Measurements from ENCODE around the genes SLC24A5, HDC and AP4E1.

DNA sequence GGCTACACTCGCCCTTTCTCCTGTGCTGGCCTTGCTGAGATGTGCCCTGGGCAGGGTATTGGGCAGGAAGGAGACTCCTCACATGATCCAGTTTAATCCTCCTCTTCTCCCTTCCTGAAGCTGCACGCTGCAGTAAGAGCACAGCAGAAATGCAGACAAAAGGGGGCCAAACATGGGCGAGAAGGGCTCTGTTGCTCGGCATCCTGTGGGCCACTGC, at the start of gene SLC24A5:
TSS of gene SLC24A5 (plus strand) at position 95 of the 217 bp plus-strand sequence.
- PRO-cap, result no peak
- RAMPAGE, long total RNA, 4 experiments, result no peak in any of the 4 experiments

DNA sequence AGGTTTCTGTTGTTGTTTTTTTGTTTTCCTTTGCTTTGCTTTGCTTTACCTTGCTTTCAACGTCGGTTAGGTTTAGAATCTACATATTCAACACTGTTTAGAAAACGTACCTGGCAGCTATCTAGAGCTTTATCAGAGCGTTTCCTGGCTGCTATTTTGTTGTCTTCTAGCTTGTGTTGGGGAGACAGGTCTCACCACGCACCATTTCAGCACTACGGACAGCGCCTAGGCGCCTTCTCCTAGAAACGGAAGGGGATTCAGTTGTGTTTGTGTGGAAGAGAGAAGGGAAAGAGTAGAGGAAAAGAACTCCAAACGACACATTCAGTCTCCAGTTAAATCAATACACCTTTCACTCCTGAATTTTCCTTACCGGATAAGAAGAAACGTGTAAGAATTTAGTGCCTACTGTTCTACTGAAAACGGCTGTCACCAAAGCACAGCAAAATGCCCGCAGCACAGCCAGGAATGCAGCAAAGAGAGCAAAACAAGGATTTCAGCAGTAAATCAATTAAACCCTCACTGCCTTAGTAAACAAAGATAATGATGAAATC, 567 bp upstream of the CTXN2 start:
- PRO-cap, result no peak
- RAMPAGE, long total RNA, 4 experiments, result no peak in any of the 4 experiments

GRCh38 chr15:48331625-48332567, 667 bp downstream of the DUT start:
- PRO-cap, result bidirectional peak, plus-strand start at chr15:48331731, minus-strand start at chr15:48331568; bidirectional peak, plus-strand start at chr15:48332167, minus-strand start at chr15:48331856
- RAMPAGE, long total RNA, 4 experiments, result start-site peak on the plus strand in 2 of 4 experiments, at chr15:48332166-48332366 at its widest, 9 to 16 reads per replicate

DNA sequence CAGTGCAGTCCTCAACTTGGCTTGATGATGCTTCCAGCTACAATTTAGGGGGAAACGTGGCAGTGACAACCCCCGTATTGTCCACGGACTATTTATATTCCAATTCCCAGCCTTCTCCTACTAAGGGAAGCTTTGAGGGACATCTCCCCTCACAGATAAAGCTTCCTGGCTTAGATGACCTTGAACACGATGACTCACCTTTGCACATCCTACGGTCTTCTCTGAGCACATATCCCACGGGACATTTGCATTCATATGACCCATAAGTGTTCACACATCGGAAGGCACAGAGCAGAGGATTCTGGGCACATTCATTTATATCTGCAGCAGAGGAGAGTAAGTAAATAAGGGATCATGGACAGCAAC, 101.4 kb downstream of the DUT start:
- PRO-cap, result no peak
- RAMPAGE, long total RNA, 4 experiments, result no peak in any of the 4 experiments

- PRO-cap, result no peak
- RAMPAGE, long total RNA, 4 experiments, result no peak in any of the 4 experiments
Observed at GRCh38 chr15:48445282-48445727, 114.1 kb downstream of the DUT start.

- PRO-cap, result no peak
- RAMPAGE, long total RNA, 4 experiments, result start-site peak on the minus strand in 1 of 4 experiments, at chr15:48520695-48520747 at its widest, 26 reads per replicate
Observed at GRCh38 chr15:48520557-48521060, 124.9 kb downstream of the FBN1 start.

DNA sequence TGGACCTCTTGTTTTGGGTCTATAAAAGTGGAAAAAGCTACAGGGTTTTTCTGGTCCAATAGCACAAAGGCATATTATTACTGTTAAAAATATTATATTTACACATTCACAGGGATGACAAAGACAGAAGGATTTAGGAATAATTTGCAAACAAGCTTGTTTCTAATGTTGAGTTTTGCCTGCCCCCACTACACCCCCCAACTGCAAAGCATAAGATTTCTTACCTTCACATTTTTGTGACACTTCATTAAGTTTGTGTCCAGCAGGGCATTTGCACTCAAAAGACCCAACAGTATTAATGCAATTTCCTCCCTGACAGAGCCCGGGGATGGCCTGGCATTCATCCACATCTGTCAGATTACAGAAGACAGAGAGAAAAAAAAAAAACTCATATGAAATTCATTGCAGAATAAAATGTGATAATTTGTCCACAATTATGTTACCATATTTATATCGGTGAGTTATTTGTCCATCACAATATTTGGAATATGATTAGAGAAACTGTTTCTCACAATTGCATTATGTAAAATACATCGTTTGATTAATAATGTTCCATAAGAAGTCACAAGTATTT, 111.6 kb downstream of the FBN1 start:
- PRO-cap, result no peak
- RAMPAGE, long total RNA, 4 experiments, result no peak in any of the 4 experiments

DNA sequence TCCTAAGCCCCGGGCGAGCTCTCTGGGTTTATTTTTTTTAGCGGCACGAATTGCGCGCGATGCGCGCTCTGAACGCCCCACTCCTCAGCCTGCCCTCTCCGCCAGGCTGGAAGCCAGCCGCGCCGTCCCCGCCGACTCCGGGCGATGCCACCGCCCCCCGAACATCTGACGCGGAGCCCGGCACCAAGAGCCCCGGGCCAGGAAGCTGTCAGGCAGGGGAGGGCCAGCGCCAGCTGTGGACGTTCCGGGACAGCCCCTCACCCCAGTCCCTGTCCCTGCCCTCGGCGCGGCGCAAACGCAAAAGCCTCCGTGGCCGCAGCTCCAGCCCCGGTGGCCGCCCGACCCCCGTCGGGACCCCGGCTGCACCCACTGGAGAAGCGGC, 313 bp downstream of the FBN1 start:
- PRO-cap, result bidirectional peak, plus-strand start at position 265 of the sequence, minus-strand start at position 139 of the sequence
- RAMPAGE, long total RNA, 4 experiments, result no peak in any of the 4 experiments

DNA sequence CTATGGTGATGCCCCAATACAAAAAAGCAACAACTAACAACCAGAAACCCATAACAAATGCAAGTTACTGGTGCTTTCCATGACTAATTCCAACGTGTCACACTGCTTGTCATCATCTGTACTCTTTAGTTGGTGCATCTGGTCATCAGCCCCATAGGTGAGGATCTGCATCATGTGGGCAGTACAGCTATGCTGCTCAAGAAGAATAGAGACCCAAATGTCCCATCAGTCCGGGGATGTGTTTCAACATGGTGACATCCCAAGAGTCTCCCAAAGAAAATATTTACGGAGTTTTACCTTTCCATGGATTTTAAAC, 52.8 kb downstream of the ATP8B4 start:
- PRO-cap, result no peak
- RAMPAGE, long total RNA, 4 experiments, result no peak in any of the 4 experiments

DNA sequence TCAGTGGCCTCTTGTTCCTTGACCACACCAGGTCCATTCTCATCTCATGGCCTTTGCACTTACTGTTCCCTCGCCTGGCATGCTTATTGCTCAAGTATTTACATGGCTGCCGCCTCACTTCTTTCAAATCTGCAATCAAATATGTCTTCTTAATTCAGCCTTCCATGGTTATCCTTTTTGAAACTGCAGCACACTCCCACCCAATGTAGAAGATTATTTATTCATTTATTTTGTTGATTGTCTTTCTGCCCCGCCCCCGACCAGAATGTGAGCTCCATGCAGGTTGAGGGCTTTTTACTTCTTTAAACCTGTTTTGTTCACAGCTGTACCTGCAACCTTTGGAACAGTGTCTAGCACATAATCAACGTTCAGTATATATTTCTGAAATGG, 30.6 kb downstream of the ATP8B4 start:
- PRO-cap, result no peak
- RAMPAGE, long total RNA, 4 experiments, result no peak in any of the 4 experiments

DNA sequence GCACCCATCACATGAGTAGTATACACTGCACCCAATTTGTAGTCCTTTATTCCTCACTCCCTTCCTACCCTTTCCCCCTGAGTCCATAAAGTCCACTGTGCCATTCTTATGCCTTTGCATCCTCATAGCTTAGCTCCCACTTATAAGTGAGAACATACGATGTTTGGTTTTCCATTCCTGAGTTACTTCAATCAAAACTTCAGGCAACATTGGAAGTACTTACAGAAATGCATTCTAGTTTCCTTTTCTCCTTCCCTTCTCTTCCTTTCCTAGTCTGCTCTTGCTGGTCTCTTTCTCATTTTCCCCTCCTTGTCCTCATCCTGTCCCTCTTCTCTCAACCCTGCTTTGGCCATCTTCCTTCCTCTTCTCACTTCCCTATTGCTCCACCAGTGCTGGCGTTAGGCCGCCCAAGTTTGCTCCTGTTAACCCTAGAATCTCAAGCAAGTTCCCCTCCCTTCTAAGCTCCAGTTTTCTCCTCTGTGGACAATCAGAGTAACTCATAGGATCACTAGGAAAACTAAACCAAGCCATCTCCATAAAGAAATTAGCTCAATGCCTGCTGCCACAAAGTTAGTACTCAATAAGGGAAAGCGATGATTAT, 4.7 kb downstream of the ATP8B4 start:
- PRO-cap, result unidirectional peak, minus-strand start at position 303 of the sequence; unidirectional peak, minus-strand start at position 369 of the sequence
- RAMPAGE, long total RNA, 4 experiments, result no peak in any of the 4 experiments

- PRO-cap, result no peak
- RAMPAGE, long total RNA, 4 experiments, result start-site peak on the plus strand in 1 of 4 experiments, at chr15:50226932-50227544 at its widest, 15 reads per replicate
Observed at GRCh38 chr15:50227033-50227588, 38.4 kb downstream of the HDC start.

DNA sequence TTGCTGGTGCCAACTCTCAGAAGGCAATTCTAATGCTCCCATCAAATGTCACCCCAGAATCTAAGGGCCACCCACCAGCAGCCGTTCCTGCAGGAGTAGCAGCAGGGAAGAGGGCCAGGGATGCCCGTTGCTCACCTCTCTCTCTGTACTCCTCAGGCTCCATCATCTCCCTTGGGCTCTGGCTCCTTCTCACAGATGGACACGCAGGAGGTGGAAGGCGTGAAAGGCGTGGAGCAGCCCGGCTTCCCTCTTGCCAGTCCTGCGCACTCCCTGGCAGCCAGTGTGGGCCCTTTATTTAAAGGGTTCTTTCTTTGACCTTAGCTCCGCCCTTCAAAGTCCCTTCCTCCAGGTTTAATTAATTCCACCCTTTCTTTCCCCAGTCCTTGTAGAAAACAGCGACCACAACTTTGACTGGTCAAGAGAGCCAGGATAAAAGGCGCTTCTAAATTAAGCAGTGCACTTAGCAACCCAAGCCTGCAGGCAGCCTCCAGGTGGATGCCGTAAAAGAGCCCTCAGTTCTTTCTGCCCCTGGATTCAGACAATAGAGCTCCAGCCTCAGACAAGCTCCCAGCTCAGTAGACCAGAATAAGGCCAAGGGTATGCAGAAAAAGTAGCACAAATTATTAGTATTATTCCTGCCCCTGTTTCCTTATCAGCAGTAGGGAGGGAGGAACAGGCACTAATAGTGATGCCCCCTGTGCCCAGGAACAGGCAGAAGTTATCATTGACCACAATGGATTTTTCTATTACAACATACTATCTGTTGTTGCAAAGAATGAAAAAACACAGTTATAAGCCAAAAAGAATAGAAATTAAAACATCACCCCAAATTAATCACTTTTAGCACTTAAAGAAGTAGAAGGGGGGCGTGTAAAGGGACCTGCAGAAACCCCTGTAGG, at the start of gene HDC:
TSS of gene HDC (minus strand) at position 269 of the 899 bp plus-strand sequence.
- PRO-cap, result no peak
- RAMPAGE, long total RNA, 4 experiments, result start-site peak on the minus strand in 1 of 4 experiments, centred at position 268 of the sequence, 20 reads per replicate

DNA sequence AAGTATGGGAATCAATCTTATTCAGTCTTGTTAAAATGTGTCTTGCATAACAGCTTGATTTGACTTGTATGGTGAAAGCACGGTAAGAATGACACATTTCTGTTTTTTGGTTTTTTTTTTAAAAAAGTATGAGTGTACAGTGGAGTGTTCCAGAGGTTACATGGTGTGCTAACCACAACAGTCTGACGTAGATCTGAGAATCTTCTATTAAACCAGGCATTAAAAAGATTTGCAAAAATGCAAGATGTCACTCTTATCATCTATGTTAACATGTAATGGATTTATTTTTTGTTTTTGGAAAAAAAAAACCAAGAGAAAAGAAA, 1.8 kb downstream of the GABPB1 start:
- PRO-cap, result bidirectional peak, plus-strand start at position 147 of the sequence, minus-strand start at position 93 of the sequence
- RAMPAGE, long total RNA, 4 experiments, result no peak in any of the 4 experiments

GRCh38 chr15:50355998-50356342, 972 bp upstream of the GABPB1 start:
- PRO-cap, result no peak
- RAMPAGE, long total RNA, 4 experiments, result no peak in any of the 4 experiments

DNA sequence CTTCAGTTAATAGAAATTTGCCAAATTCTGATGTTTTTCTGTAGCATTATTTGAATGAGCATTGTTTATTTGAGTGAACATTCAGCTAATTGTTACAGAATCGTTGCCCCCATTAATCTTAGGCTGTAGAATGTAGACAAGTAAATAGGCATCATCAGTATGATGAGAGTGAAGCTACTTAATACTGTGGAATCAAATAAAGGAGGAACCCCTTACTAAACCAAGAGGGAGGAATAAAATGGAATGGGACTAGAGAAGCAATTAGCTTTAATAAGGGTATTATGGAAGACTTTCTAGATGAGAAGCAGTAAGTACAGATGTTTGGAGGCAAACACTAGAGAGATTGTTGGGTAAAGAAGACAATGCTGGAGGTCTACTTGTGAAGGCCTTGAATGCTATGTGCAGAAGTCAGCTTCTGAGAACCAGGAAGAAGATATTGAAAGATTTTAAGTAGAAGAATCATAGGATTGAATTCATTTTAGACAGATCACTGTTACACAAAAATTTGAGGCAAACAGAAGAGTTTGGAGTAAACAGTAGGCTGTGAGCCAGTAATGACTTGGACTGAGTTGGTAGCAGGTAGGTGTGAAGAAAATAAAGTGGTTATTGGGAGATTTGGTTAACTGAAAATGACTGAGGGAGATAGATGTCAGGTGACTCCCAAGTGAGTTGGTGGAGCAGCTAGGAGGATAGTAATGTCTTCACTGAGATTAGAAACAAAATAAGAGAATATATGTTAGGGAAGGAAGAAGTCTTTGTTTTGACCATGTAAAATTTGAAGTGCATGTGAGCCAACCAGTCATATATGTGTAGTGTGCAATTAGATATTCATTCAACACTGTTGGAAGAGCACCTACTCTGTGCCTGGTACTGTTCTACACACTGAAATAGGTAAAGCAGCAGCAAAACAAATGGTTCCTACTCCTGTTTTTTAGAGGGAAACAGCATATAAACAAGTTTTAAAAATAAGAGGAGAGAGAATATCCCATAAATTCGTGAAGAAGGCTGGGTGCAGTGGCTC, 1.7 kb upstream of the GABPB1 start:
- PRO-cap, result no peak
- RAMPAGE, long total RNA, 4 experiments, result no peak in any of the 4 experiments

- PRO-cap, result no peak
- RAMPAGE, long total RNA, 4 experiments, result no peak in any of the 4 experiments
Observed at GRCh38 chr15:50702838-50703357, 16.3 kb upstream of the TRPM7 start.

DNA sequence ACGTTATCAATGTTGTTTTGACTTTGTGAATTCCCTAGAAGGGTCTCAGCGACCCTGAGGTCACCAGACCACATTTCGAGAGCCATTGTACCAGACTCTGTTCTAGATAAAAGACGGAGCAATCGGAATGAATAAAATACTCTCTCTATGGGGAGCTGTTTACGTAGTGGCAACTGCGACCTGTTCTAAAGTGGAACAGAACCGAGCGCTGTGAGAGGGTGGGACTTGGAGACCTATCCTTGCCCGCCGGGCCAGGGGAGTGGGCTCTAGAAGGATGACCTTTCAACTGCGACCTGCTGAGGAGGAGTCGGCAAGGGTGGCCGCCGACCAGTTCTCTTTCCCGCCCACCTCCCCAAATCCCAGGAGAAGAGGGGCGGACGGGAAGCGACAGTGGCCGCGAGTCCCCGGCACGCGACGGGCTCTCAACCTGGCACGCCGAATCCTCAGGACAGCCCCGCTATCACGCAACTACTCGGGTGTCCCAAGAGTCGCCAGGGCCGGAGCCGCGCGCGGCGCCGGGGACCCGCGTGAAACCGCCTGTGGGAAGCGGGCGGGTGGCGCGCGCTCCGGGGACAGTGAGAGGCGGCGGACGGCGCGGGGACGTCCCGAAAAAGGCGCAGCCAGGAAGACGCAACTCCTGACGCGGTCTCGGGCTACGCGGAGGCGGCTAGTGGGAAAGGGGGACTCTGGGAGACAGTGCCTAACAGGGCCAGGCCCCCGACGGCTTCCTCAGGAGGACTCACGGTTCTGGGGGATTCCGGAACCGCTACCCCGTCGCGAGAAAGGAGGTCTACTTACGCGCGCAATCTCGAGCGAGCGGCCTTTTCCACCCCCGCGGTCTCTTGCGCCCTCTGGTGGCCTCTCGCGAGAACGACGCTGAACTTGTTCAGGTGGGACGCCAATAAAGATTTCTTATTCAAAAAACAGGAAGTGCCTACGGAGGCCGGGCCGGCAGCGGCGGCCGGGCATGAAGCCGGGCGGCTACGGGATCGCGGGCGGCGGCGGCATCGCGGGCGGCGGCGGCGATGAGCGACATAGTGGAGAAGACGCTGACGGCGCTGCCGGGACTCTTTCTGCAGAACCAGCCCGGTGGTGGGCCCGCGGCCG, at the start of gene AP4E1:
TSS of gene AP4E1 (plus strand) at position 930 of the 1,107 bp plus-strand sequence.
- PRO-cap, result unidirectional peak, plus-strand start at position 188 of the sequence; bidirectional peak, plus-strand start at position 575 of the sequence, minus-strand start at position 584 of the sequence; bidirectional peak, plus-strand start at position 968 of the sequence, minus-strand start at position 844 of the sequence
- RAMPAGE, long total RNA, 4 experiments, result start-site peak on the plus strand in 2 of 4 experiments, centred at positions 958 to 998 of the sequence, 11 to 36 reads per replicate; start-site peak on the minus strand in 1 of 4 experiments, centred at position 853 of the sequence, 6 reads per replicate

- PRO-cap, result no peak
- RAMPAGE, long total RNA, 4 experiments, result no peak in any of the 4 experiments
Observed at GRCh38 chr15:51077120-51077562, 17.6 kb downstream of the TNFAIP8L3 start.

GRCh38 chr15:51098117-51098535, 3.4 kb upstream of the TNFAIP8L3 start:
- PRO-cap, result no peak
- RAMPAGE, long total RNA, 4 experiments, result no peak in any of the 4 experiments

Data from Peyer's patch (tissue), 4 donors.